ENCODE data around the gene FOXS1.

DNA sequence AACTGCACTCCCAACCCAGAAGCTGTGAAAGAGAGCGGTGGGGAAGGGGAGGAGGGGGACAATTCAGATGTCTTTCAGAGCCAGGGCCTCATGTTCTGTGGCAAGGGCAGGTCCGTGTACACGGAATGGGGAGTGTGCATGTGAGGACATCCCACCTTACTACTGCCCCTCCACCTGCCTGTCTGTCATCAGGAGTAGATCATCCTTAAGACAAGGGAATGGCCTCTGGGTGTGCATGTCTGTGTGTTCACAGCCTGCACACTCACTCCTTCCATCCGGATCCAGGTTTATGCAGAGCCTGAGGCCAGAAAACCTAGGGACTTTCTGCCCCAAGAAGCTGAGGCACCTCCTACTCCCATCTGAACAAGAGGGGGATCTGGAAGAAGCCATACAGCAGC lies 853 bp downstream of the REM1 start:
- PRO-cap: no peak

- PRO-cap: no peak
Measured at GRCh38 chr20:31488118-31488553, 13.0 kb downstream of the REM1 start.

GRCh38 chr20:31608047-31608960 lies 3.2 kb downstream of the ID1 start:
- PRO-cap: bidirectional peak, plus-strand start at chr20:31608605, minus-strand start at chr20:31608578

GRCh38 chr20:31638509-31638729 lies 707 bp downstream of the COX4I2 start:
- PRO-cap: no peak

- PRO-cap: no peak
Measured at GRCh38 chr20:31698615-31699684, 23.7 kb downstream of the BCL2L1 start.

- PRO-cap: no peak
Measured at GRCh38 chr20:31711638-31712496, 10.8 kb downstream of the BCL2L1 start.

- PRO-cap: no peak
Measured at GRCh38 chr20:31716665-31717577, 5.7 kb downstream of the BCL2L1 start.

- PRO-cap: no peak
Measured at GRCh38 chr20:31808247-31808875, 10.8 kb upstream of the MYLK2 start.

- PRO-cap: no peak
Measured at GRCh38 chr20:31845313-31846079, at the start of gene FOXS1. Gene FOXS1, minus strand, starts transcription at chr20:31845604.

GRCh38 chr20:31994812-31995413 lies 15.3 kb upstream of the CCM2L start:
- PRO-cap: no peak

- PRO-cap: no peak
Measured at GRCh38 chr20:32007587-32008370, 2.5 kb upstream of the CCM2L start.

- PRO-cap: no peak
Measured at GRCh38 chr20:32018966-32019859, 9.0 kb downstream of the CCM2L start.

DNA sequence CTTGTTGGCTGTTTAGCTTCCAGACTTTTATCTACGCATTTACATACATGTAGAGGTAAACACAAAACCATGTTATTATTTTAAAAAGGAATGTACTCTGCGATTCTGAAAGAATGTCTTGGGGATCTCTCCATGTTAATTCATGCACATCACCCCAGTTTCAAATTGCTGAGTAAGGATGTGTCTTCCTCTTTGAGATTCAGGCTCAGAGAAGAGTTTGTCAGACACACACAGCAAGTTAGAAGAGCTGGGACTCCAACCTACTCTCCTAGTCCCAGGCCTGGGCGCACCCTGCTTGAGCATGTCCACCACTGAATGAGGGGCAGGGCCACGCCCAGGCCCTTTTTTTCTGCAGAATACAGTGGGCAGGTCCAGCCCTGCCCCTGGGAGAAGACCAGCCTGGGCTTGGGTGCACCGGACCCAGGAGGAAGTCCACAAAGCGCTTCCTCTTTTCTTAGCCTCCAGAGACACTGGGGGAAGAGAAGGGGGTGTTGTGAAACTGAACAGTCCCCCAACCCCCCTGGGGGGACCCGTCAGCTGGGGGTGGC lies 11.9 kb upstream of the HCK start:
- PRO-cap: no peak

GRCh38 chr20:32052549-32053429 lies 747 bp downstream of the HCK start:
- PRO-cap: no peak

GRCh38 chr20:32054939-32055533 lies 3.0 kb downstream of the HCK start:
- PRO-cap: no peak

GRCh38 chr20:32189242-32190035 lies 18.1 kb downstream of the PLAGL2 start:
- PRO-cap: unidirectional peak, plus-strand start at chr20:32189697; bidirectional peak, plus-strand start at chr20:32189833, minus-strand start at chr20:32189812; bidirectional peak, plus-strand start at chr20:32189925, minus-strand start at chr20:32189914

GRCh38 chr20:32194085-32194532 lies 13.4 kb downstream of the PLAGL2 start:
- PRO-cap: no peak

- PRO-cap: bidirectional peak, plus-strand start at chr20:32204944, minus-strand start at chr20:32204793
Measured at GRCh38 chr20:32204550-32205464, 2.7 kb downstream of the PLAGL2 start.

GRCh38 chr20:32285525-32286346 lies 8.3 kb downstream of the KIF3B start:
- PRO-cap: no peak

- PRO-cap: no peak
Measured at GRCh38 chr20:32310280-32311147, 33.1 kb downstream of the KIF3B start.

All from progenitor cell of endocrine pancreas (in vitro differentiated cells).